ENCODE results near the genes TOM1L1 and STXBP4.

- PRO-cap, 7 experiments, result no peak in any of the 7 experiments
These were observed at the start of gene TOM1L1 for GRCh38 chr17:54900241-54901167. Gene TOM1L1 (plus strand): TSS chr17:54900852.

GRCh38 chr17:54968346-54969434 is at the start of gene STXBP4:
Gene STXBP4 (plus strand): TSS chr17:54968765.
- PRO-cap, 7 experiments, result peak in 7 of 7 experiments; most common plus-strand start chr17:54968781 (in 5); most common minus-strand start chr17:54968654 (in 6)

GRCh38 chr17:55265351-55266362 is 897 bp downstream of the HLF start:
- PRO-cap, 7 experiments, result no peak in any of the 7 experiments

DNA sequence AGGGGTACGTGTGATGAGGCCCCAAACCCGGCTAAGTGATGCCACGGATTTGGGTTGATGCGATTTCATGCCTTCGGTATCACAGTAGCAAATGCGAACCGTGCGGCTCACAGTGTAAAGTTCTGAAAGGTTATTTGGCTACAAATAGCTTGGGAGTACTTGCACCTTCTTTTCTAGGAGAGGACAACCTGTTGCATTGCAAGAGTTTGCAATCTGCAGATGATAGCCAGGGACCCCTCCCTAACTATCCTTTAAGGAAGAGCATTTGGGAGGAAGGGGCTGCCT is 1.5 kb downstream of the HLF start:
- PRO-cap, 7 experiments, result no peak in any of the 7 experiments

DNA sequence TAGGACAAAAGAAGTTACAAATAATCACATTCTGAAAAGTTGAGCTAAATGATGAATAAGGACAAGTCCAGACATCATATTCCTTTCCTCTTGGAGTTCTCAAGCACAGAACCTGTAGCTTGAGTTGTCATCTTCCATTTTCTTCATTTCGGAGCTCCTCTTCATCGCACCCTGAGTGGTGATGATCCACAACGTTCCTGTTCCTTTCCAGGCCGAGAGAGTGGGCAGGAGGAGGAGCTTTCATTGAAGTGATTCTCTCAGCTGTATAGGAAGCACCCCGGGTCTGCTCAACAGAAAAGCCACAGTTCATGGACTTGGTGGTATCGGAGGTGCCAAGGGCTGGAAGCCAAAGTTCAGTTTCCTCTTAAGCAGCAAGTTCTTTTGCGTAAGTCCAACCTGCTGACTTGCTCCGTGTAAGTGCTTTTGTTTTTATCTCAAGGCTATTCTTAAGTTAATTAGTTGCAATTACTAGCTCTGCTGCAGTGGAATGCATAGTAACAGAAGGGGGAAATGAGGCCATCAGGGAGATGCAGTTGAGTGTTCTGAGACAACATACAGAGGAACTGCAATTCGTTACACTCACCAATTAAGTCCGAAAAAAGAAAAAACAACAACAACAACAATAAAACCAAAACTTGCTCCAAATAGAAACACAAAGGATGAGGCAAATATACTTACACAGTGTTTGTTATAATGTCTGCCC is 45.0 kb upstream of the MMD start:
- PRO-cap, 7 experiments, result no peak in any of the 7 experiments

DNA sequence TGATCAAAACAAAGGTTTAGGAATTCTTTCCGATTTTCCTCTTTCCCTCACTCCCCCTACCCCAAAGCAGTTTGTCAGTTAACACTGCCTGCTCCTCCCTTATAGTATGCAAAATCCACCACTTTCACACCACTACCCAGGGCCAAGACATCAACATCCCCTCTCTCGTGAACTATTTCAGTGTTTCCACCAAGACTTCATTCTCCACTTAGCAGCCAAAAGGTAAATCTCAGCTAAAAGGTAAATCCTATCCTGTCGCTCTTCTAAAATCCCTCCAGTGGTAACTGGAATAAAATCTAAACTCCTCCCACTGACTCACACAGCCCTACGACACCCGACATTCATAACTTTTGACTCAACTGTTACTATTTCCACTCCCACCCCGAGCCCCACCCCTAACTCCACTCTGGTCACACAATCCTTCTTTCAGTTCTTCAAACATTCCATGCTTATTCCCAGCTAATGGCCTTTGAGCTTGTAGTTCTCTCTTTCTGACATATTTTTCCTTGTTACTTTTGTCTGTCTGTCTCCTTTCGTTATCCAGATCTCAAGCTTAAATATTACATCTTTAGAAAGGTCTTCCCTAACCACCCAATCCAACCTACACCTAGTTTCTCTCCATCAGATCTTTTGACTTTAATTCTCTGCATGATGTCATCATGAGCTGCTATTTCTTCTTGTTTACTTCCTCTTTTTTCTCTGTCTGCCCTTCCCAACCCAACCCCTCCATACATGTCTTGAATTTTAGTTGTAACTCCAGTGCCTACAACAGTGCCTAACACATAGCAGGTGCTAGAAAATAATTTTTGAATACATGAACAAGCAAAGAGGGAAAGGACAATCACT is 146.5 kb downstream of the TMEM100 start:
- PRO-cap, 7 experiments, result peak in 6 of 7 experiments; most common plus-strand start position 702 of the sequence (in 3); most common minus-strand start position 609 of the sequence (in 1)

DNA sequence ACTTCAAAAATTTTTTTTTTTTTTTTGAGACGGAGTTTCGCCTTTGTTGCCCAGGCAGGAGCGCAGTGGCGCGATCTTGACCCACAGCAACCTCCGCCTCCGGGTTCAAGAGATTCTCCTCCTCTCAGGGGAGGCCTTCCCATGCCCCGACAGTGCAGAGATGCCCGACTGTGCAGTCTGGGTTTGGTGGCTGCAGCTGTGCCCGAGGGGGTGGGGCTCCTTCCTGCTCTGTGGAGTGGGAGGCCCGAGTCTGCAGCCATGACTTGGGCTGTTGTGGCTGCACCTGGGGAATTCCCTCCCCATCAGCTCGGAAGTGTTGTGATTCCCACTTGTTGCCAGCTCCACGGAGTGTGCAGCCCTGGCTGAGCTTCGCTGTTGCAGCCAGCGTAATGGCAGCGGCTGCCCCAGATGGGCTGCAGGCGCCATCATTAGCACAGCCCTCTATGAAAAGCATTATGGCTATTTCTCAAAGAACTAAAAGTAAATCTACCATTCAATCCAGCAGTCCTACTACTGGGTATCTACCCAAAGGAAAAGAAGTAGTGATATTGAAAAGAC is 145.0 kb downstream of the TMEM100 start:
- PRO-cap, 7 experiments, result peak in 3 of 7 experiments; most common minus-strand start position 162 of the sequence (in 2)

DNA sequence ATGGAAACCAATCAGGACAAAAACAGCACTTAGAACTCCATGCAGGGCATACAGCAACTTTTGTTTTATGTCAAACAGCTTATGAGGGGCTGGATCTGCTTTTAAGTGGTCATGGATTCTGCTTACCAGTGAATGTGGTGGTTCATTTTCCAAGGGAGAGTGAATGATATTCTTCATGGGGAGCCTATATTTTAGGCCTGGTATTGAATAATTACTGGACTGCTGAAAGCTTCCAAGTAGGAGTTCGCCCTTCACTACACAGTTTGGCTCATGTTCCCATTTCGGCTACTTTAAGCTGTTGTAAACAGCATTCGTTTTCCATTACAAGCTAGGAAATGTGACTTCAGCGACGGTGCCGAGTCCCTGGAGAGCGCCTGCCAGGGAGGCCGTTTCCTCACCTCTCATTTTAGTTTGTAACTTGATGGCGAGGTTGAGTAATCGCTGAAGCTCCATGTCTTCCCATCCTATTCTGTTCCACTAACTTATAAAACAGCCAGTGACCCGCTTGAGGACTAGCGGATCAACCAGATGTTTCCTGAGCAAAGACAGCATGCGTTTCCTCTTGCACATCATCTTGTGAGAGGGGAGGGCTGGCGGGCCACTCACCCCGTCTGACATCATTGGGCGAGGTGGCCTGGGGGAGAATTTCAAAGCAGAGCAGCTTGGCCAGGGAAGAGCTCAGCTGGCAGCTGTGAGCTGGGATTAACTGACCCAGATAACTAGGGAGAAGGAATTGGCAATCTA is 32.8 kb downstream of the PCTP start:
- PRO-cap, 7 experiments, result no peak in any of the 7 experiments

DNA sequence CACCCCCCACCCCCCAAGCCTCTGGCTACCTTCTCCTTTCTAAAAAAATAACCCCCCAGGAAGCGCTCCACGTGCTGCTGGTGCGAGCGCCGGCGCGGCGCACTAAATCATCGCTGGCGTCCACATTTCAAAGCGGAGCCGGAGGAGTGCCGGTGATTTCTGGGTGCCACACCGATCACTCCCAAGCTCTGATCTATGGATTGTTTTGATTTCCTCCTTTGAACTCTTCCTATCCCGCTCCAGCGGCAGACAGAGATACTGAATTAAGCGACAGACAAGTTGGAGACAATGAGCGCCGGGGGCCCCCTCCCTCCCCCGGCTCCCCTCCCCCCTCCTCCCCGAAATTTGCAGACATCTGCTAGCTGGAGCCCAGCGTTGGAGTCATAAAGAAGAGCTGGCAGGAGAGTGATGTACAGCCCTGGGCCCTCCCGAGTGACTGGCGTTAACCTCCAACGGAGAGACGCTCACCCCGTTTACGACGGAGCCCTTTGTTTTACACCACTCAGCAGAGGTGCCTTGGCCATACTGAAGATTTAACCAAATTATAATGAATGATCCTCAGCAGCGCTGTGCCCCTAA is 85.1 kb downstream of the NOG start:
- PRO-cap, 7 experiments, result no peak in any of the 7 experiments

DNA sequence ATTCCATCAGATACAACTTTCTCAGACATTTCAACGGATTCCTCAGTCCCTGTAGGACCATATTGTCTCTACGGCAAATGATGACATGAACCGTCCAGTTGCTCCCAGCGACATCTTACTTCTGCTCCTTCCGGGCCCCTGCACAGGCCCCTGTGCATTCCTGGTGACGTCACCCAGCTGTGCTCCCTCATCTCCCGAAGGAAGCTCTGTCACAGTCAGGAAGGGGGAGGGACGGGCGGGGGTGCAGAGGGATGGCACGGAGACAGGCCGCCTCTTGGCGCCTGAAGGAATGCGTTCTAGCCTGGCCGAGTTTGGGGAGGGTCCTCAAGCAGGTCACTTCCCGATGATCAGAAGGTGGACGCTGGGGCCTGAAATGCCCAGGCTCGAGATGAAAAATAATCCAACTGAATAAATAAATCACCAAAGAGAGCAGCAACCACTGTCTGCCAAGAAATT is 114.1 kb downstream of the NOG start:
- PRO-cap, 7 experiments, result no peak in any of the 7 experiments

DNA sequence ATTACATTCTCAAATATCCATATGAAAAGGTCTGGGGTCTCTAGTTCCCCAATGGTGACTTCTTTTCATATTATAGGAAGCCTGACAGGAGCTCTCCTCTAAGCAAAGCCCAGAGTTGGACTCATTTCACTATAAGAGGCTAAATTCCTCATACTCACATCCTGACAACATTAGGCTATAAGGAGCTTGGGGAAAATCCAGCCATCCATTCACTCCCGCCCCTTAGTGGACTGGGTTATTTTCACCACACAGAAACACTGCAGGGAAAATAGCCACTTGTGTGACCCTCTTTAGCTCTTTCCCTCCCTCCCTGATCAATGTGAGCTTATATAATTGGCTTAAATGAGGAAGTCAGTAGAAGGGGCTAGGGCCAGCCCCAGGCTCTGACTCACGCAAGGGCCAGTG is 23.8 kb downstream of the TRIM25 start:
- PRO-cap, 7 experiments, result no peak in any of the 7 experiments

DNA sequence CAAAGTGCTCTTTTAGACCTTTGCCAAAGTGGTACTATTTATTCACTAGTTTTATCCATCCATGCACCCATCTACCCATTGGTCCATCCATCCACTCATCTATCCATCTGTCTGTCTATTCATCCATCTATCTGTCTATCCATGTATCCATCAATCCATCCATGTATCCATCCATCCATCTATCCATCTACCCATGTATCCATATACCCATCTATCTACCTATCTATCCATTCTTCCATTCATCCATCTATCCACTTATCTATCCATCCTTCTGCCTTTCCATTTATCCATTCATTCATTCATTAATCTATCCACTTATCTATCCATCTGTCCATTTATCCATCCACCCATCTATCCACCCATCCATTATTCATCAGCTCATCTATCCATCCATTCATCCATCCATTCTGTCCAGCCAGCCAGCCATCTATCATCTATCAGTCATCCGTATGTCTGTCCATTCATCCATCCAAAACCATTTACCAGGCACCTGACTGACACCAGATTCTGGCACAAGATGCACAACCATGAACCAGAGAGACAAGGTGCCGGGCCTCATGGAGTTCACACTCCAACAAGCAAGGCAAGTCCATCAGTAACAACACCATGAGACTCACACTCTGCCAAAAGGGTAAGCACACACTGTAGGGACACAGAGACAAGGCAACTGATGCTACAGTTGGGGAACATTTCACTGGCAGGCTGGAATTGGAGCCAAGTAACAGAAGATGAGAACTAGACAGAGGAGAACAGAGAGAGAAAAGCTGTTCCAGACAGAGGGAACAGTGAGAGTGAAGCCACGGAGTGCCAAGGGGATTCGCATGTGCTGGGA is 21.4 kb downstream of the TRIM25 start:
- PRO-cap, 7 experiments, result no peak in any of the 7 experiments

DNA sequence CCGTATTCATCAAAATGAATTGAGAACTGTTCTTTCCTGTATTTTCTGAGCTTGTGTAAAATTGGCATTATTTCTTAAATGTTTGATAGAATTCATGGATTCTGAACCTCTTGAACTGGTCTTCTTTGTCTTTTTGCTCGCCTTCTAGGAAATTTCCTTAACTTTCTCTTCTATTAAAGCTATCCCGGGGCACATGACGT is 4.0 kb upstream of the TRIM25 start:
- PRO-cap, 7 experiments, result no peak in any of the 7 experiments

GRCh38 chr17:57004842-57005611 is 27.1 kb downstream of the SCPEP1 start:
- PRO-cap, 7 experiments, result no peak in any of the 7 experiments

DNA sequence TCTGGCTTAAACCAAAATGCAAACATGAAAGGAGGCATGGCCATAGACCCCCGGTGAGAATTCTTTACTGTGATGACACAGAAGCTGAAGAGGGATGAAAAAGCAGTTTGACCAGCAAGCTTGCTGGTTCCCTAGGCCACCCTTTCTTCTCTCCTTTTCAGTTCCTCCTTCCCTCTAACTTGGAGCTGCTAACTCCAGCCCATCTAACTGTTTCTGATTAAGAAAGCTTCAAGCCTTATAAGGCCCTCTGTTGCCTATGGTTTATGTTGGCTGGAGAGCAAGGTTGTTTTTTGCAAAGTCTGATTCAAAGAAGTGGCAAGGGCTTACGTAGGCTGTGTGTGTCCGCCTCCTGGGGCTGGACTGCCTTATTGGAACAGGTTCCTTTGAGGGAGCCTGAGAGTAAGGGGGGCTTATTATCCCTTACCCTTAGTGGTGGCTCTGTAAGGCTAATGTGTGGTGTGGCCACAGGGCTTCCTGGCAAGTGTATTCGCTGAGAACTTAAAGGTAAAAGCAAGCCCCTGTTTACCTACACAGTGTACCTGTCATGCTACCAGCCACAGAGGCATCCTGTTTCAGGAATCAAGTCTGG is 7.1 kb downstream of the AKAP1 start:
- PRO-cap, 7 experiments, result no peak in any of the 7 experiments

DNA sequence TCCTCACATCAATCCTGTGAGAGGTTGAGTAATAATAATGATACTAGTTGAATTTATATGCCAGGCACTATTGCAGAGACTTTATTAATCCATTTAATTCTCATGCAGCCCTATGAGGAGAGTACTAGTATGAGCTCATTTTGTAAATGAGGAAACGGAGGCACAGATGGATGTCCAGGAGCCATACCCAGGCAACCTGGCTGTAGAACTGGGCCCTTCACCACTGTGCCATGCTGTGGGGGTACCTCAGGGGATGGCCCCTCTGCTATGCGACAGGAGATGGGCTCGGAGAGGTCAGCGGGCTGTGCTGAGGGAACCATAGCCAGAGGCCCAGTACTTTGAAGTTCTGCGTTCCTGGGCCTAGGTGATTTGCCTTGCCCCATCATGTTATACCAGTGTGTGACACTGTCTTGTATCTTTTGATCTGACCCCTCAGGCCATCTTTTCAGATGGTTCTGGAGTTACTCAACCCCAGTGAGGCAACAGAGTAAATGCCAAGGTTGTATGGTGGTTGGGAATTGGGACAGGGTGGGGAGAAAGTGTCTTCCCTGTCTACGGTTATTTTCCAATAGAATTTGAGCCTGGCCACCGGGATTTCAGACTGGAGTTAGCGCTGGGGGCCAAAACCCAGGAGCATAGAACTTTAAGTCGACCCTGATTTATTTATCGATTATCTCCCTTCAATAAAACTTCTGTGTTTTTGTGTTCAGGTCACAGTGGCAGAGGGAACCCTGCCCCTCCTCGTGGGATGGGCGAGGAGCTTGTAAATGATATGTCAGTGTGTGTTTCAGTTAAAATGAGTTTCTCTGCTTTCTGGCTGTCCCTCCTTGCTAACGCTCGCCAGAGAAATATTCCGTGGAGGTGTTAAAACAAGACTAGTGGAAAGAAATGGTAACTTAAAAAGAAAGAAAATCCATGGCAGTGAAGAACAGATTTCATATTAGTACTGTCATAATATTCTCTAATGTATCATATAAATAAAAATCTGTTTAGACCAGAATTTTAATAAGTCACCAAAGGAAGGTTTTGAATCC is 8.5 kb downstream of the MSI2 start:
- PRO-cap, 7 experiments, result no peak in any of the 7 experiments

DNA sequence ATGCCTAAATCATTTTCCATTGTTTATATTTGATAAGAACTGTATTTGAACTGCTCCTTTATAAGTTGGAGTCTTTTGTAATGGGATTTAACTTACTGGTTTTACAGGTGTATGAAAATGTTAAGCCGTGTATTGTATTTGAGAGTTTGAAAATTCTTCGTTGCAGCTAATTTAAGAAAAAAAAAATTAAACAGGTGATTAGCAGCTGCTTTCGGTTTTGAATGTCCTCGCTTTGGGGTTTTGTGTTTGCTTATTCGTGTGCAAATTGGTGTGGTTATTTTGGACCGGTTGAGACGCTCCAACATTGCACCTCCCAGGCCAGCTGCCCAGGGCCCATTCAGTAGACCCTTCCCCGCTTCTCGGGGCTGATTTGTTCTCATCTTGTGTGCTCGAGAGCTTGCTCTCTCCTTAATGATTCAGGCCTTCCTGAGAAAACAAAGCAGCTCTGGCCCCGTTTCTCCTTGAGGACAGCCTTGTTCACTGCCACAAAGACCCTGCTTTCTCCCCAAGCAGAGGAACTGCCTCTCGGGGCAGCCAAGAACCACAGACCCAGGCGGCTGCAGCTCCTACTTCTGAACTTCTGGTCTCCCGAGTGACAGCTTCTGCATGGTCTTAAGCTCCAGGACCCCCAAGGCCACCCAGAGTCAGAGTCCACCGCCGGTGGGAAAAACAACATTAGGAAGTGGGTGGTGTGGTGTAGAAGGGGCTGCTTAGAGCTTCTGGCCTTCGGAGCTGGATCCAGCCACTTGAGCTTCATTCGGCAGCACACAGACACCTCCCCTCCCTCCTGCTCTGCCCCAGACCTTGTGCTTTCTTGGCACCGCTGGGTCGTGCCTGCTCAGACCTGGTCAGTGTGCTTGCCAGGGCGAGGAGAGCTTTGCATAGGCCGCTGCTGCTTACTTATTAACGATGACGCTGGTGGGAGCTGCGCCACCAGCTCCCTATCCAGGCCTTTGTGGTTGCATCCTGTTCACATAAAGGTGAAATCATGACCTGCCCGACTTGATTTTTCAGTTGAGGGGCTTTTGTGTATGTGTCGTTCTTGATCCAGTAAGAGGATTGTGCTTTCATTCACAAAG is 100.7 kb downstream of the MSI2 start:
- PRO-cap, 7 experiments, result no peak in any of the 7 experiments

GRCh38 chr17:57366251-57367318 is 110.3 kb downstream of the MSI2 start:
- PRO-cap, 7 experiments, result no peak in any of the 7 experiments

- PRO-cap, 7 experiments, result no peak in any of the 7 experiments
These were observed 157.4 kb downstream of the MSI2 start for GRCh38 chr17:57413489-57414317.

GRCh38 chr17:57454843-57455995 is 198.9 kb downstream of the MSI2 start:
- PRO-cap, 7 experiments, result peak in 2 of 7 experiments; most common minus-strand start chr17:57455145 (in 2)

Measured in T-cell (primary cell).